OVCAR3 (cell line): ENCODE measurements around a stretch of chr15.

- RRBS: 20% methylated on average over 1 of the region's 6 CpGs
These were observed 371 bp downstream of the LRRC49 start for GRCh38 chr15:70892963-70893431.

DNA sequence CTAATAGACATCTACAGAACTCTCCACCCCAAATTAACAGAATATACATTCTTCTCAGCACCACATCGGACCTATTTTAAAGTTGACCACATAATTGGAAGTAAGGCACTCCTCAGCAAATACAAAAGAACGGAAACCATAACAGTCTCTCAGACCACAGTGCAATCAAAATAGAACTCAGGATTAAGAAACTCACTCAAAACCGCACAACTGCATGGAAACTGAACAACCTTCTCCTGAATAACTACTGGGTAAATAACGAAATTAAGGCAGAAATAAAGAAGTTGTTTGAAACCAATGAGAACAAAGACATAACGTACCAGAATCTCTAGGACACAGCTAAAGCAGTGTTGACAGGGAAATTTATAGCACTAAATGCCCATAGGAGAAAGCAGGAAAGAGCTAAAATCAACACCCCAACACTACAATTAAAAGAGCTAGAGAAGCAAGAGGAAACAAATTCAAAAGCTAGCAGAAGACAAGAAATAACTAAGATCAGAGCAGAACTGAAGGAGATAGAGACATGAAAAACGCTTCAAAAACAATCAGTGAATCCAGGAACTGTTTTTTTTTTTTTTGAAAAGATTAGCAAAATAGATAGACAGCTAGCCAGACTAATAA is 152.9 kb downstream of the THSD4 start:
- RRBS: no CpG with 5 or more reads among the region's 6 CpGs

DNA sequence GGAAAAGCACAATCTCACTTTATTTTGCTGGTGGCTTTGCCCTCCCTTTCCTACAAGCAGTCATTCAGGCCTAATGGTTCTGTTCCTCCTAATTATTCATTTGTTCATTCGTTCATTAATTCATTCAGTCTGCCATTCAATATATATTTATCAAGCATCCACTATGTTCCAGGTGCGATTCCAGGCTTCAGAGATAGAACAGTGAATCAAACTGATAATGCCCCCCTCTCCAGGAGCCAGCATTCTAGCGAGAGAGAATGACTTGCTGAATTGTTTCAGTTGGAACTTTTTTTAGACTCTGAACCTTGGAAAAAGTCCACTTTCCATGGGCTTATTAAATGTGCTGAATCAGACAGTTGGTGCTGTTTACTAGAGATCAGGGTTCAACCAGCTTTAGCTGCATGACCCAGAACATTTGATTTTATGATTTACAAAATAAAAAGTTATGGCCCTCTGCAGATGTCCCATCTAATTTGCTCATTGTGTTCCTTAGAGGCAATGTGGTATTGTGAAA is 213.1 kb downstream of the THSD4 start:
- RRBS: no CpG with 5 or more reads among the region's 3 CpGs

DNA sequence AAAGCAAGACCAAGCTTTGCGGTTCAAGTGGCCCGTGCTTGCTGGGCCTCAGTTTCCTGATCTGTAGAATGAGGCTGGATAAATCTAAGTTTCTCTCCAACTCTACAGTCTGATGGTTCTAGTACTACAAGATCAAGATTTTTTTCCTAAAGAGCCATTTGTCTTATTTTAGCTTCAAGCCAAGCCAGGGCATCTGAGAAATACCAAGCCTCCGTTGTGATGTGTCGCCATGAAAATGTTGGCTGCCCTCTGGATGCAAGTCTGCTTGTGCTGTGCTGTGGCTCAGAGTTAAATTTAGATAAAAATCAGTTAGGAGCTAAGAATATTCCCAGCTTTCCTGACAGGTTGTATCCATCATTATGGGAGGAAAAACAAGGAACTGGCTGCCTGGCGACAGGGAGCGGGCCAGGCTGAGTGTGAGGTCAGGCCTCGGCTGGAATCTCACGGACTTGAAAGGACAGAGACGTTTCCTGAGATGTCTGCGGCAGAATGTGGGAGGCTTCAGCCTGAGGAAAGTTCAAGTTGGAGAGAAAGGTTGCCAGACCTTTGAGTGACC is 213.7 kb downstream of the THSD4 start:
- RRBS: no CpG with 5 or more reads among the region's 10 CpGs

DNA sequence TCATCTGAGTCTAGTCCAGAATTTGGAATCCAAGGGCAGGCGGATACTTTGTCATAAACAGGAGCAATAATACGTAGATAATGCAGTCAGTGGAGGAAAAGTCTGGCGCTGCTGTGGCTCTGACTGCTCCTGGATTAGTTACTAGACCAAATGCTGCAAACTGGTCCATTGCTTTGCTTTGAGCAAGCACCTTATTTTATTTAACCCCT is 285.1 kb downstream of the THSD4 start:
- RRBS: no CpG with 5 or more reads among the region's 3 CpGs

GRCh38 chr15:71508004-71508668 is 302.2 kb upstream of the NR2E3 start:
- RRBS: no CpG with 5 or more reads among the region's 4 CpGs

DNA sequence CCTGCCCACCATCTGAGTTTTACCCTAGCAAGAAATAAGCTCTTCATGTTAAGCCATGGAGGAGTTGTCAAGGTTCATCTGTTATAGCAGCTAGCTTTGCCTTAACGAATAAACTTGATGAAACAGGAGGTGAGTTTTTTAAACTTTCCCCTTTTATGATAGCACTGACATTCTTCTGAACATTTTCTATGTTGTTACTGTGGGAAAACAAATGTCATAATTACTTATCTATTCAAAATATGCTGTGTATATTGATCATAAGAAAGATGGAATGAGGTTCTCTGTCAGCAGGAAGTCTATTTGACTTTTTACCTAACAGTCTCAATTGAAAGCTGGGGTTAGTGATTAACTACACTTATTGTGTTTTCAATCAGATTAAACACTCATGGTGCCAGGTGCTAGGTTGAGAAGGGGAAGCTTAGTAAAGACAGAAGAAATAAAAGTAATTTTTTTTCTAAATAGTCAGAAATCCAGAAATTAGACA is 281.1 kb upstream of the NR2E3 start:
- RRBS: no CpG with 5 or more reads among the region's 1 CpG

DNA sequence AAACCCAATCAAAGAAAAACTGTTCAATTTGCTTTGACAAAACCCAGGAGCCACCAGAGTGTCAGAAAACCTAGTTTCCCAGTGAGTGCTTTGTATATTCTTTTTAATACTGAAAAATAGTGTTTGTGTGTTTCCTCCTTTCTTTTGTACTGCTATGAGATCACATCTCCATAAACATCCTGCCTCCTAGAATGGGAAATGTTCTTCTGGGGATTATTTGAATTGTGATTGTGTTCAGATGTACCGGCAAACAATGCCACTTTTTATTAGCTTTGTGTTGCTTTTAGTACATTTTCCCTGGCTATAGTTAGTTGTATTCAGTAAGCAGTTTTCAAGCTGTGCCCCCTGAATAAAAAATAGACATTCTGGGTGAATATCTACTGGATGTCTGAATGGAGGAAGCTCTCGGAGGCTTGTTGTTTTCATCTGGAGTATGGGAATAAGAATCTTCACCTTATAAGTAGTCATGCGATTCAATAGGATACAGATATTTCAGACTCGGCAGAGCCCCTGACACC is 148.0 kb upstream of the NR2E3 start:
- RRBS: no CpG with 5 or more reads among the region's 4 CpGs

GRCh38 chr15:71925395-71925750 is 115.0 kb downstream of the NR2E3 start:
- RRBS: no CpG with 5 or more reads among the region's 4 CpGs

DNA sequence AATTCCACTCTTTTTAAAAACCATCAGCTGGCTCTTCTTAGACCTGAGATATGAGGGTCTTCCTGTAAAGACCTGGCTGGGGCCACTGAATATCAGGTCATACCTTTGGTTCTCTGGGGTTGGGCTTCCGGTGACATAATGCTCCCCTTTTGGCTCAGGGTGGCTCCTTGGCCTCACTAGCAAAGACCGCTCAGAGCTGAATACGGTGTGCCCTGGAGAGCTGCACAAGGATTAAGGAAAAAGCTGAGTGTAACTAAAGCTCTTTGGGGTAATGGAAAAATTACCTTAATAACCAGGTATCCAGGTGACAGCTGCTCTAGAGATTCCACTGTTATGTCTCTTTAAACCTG is 9.9 kb downstream of the PKM start:
- RRBS: no CpG with 5 or more reads among the region's 3 CpGs

DNA sequence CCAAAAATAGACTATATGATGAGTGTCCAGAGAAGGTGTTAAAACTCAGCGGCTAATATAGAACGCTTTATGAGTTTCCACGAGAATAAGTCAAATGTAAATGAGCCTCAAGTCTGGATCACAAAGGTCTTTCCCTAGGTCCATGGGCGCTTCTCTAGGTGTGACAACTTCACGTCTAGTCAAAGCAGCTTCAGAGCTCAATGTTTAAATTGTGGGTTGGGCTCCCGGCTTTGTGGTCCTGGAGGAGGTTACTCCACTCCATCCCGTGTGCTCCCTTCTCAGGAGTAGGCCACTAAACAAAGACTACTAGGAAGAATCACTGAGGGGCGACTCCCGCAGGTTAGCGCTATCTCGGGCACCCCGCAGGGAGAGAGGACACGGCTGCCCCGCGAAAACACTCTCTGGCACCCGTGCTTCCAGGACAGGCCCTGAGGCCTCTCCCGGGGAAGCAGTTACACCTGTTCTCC is 546 bp downstream of the PARP6 start:
- RRBS: no CpG with 5 or more reads among the region's 17 CpGs

GRCh38 chr15:72368861-72369339 is 6.9 kb downstream of the HEXA start:
- RRBS: no CpG with 5 or more reads among the region's 2 CpGs

DNA sequence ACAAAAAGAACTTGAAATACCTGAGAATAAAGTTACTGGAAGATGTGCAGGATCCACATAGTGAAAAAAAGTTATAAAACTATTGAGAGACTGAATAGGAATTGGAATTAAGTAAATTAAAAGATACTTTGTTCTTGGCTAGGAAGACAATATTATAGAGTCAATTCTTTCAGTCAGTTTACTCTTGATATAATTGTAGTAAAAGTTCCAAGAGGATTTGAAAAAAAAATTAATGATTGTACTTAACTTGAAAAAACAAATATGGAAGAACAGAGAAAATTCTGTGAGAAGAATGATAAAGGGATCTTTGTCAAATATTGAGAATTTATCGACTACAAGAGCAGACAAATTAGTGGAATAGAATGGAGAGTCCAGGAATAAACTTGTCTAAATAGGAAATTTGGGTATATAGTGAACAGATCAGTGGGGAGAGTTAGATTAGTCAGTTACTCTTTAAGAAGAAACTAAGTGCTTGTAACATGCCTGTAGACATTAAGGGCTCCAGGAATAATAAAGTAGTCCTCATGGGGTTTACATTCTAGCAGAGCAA is 67.3 kb downstream of the ARIH1 start:
- RRBS: no CpG with 5 or more reads among the region's 1 CpG

- RRBS: no CpG with 5 or more reads among the region's 3 CpGs
These were observed 89.9 kb upstream of the GOLGA6B start for GRCh38 chr15:72564566-72564983.

DNA sequence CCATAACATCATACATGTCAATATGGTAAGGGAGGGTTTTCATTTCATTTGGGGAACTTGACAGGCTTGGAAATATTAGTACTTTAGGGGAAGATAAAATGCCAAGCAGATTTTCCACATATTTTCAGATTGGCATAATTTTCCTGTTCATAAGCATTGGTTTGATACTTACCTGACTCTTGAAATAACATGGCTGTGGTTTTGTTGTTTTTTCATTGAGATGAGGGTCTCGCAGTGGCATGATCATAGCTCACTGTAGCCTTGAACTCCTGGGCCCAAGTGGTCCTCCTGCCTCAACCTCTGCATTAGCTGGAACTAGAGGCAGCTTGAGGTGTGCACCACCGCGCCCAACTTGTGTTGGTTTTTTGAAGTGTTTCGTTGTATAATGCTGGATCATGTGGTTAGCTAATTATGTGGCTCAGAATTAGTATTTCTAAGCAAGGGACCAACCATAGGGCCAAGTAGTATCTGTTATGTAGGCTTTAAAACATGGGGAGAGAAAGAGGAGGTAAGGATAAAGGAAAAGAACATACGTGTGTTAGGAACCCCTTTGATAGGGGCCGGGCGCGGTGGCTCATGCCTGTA is 78.7 kb upstream of the GOLGA6B start:
- RRBS: no CpG with 5 or more reads among the region's 8 CpGs

- RRBS: no CpG with 5 or more reads among the region's 4 CpGs
These were observed 72.7 kb upstream of the GOLGA6B start for GRCh38 chr15:72581718-72582292.

- RRBS: no CpG with 5 or more reads among the region's 15 CpGs
These were observed 53.3 kb upstream of the NEO1 start for GRCh38 chr15:72998847-72999536.

DNA sequence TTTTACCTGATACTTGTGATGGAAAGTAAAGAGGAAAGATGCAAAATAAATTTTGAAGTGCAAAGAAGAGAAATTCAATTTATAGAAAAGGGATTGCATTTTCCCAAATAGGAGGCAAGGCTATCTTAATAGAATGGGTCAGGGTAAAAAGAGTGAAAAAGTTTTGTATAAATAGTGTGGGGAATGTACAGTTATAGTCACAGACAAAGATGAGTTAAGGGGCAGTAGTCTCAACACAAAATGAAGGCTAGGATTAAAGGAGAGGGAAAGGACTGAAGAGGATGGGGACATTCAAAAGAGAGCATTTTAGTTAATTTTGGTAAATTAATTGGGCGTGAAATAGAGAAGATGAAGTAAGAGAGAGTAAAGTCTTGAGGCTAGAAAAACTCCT is 36.2 kb downstream of the NEO1 start:
- RRBS: no CpG with 5 or more reads among the region's 1 CpG

- RRBS: no CpG with 5 or more reads among the region's 5 CpGs
These were observed 80.5 kb downstream of the HCN4 start for GRCh38 chr15:73288095-73288728.

GRCh38 chr15:73564942-73565219 is 68.3 kb downstream of the NPTN start:
- RRBS: no CpG with 5 or more reads among the region's 3 CpGs